Melanocyte of skin (primary cell): ENCODE measurements around the gene FNBP1L.

DNA sequence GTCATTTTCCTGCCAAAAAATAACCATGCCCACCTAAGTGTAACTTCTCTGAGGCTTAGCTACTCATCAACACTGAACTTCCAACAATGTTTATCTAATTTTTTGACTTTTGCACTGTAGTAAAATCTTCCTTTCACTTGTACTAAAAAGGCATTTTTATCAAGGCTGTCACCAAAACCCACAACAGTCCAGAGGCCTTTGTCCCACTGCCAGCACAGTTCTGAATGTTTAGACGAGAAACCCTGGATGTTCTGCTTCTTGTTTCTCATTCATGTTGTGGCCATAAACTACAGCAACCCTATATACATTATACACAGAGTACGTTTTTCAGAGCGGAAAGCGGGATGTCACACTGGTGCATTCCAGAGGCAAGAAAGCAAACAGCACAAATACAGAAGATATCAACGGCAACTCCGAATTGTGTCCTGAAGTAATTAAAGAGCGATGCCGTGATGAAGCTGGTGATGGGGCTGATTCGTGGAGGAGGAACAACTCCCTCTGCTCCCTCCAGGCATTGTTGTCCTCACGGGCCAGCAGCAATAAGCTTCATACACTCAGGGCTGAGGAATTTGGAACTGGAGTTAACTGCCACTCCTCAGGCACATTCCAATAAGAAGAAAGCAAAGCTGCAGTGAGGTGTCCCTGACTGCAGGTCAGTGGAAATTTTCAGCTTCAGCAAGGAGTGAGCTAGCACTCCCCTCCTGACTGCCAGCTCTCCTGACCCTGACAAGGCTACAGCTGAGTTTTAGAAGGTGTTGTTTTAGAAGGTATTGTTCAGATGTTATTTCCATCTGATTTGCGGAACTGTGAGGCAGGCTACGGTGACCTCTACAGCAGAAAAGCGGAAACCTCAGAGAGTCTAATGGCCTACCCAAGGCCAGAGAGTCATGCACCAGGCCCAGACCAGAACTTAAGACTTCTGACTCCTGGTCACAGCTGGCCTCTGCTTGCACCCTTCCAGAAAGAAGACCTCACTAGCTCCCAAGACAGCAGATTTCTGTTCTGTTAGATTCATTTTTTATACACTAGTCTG lies 149.0 kb downstream of the TGFBR3 start:
- CAGE, long polyA plus RNA, 2 experiments: no peak in any of the 2 experiments

GRCh38 chr1:91798049-91798687 lies 87.8 kb downstream of the TGFBR3 start:
- CAGE, long polyA plus RNA, 2 experiments: no peak in any of the 2 experiments

- CAGE, long polyA plus RNA, 2 experiments: no peak in any of the 2 experiments
These were observed 81.4 kb downstream of the TGFBR3 start for GRCh38 chr1:91804199-91805298.

DNA sequence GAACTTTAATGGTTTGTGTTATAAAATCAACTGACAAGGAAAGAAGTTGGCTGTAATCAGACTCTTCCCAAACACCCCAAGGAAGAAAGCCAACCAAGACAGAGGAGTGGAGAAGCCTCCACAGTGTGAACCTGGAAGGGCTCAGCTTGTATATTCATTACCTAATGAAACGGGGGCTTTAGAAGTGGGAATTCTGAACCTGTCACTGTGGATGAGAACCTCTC lies 70.2 kb downstream of the TGFBR3 start:
- CAGE, long polyA plus RNA, 2 experiments: no peak in any of the 2 experiments

DNA sequence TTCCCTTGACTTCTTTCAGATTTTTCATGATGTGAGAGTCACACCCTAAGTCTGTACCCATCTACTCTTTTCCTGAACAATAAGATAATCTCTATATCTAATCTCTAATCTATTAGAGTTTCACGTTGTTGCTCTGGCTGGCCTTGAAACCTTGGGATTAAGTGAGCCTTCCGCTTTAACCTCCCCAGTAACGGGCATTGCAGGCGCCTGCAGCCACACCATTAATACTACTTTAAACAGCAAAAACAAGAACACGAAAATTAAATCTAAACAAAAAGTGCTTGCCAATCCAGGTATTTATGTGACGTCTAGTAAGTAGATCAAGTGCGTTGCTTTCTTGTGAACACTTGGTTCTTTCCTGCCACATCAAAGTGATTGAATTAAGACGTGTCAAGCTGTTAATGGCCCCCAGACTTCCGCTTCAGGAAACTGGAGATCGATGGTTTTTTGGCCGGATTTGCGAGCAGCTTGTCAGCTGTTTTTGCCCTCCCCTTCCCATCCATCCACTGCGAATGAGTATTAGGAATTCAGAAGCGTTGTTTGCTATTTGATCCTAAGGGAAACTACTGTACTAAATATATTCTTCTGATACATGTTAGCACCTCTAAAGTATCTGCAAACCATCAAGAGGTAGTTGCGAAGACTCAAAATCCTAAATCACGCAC lies 791 bp upstream of the BRDT start:
- CAGE, long polyA plus RNA, 2 experiments: no peak in any of the 2 experiments

DNA sequence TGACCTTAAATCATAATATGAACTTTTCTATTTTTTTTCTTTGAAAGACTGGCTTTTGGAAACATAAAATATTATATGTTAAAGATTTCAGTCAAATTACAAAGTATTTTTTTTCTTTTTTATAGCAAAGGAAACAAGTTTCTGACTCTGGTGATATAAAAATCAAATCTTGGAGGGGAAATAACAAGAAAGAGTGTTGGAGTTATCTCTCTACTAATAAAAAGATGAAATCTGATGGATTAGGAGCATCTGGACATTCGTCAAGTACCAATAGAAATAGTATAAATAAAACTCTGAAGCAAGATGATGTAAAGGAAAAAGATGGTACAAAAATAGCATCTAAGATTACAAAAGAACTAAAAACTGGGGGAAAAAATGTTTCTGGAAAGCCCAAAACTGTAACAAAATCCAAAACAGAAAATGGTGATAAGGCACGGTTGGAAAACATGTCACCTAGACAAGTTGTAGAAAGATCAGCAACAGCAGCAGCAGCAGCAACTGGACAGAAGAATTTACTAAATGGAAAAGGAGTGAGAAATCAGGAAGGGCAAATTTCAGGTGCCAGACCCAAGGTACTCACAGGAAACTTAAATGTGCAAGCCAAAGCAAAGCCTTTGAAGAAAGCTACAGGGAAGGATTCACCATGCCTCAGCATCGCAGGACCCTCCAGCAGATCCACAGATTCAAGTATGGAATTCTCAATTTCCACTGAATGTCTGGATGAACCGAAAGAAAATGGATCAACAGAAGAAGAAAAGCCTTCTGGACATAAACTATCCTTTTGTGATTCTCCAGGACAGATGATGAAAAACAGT lies 40.8 kb upstream of the C1orf146 start:
- CAGE, long polyA plus RNA, 2 experiments: no peak in any of the 2 experiments

DNA sequence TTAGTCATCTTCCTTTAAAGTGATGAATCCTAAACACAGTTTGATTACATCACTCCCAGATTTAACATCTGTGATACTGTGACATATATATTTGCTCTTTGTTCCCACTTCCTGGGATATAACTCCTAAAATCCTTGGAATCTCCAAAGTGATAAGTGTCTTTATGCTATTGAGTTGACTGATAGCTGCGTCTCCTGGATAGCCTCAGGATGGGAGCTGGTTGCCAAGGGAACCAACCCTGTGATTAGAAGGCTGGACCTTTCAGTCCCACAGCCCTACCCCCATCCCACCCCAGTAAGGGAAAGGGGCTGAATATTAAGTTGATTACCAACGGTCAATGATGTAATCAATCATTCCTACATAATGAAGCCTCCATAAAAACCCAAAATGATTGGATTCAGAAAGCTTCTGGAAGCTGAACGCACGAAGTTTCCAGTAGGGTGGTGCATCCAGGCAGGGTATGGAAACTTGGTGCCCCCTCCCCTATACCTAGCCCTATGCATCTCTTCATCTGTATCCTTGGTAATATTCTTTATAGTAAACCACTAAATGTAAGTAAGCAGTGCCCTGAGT lies 21.4 kb downstream of the GLMN start:
- CAGE, long polyA plus RNA, 2 experiments: no peak in any of the 2 experiments

DNA sequence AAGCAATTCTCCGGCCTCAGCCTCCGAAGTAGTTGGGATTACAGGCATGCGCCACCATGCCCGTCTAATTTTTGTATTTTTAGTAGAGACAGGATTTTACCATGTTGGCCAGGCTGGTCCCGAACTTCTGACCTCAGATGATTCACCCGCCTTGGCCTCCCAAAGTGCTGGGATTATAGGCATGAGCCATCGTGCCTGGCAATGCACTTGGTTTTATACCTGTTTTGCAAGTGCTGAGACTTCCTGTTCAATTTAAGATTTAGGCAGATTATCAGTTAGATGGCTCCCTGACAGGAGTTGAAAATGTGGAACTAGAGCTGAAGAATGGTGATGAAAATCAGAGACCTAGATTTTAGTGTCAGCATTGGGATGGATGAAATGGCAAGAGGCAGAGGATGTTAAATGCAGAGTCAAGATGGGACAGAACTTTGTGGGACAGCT lies 60.6 kb downstream of the RPAP2 start:
- CAGE, long polyA plus RNA, 2 experiments: no peak in any of the 2 experiments

DNA sequence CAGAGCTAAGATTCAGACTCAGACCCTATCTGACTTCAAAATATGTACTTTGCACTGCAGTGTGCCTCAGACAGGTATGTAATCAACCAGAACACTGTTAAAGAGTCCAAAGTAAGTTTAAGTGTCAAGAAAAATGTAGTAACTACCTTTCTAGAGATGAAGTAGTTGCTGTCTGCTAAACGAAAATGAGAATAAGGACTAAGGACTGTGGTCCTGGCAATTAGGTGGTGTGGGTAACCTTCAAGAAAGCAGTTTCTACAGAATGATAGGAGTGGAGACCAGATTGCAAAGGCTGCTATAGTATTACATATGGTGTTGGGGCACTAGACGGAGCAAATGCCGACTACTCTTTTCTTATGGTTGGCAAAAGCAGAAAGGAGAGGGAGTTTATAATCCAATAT lies 61.2 kb downstream of the RPAP2 start:
- CAGE, long polyA plus RNA, 2 experiments: no peak in any of the 2 experiments

DNA sequence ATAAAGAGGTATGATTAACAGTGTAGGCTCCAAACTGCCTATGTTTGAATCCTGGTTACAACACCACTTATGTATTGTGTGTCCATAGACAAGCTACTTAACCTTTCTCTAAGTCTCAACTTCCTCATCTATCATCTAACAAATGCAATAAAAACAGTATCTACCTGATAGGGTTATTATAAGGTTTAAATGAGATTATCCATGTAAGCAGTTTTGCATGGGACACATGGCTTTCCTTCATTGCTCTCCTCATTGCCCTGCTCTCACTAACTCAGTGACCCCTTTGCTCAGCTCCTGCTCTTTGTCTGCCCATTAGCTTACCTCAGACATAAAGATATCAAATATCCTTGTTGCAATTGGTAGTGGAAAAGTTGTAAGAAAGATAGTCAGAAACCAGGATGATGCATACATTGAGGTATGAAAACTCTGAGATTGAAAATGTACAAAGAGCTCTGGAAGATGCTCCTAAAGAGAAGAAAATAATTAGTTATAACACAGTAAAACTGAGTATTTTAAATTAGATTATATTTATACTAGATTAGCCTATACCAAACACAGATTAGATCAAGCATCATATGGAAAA lies 89.8 kb downstream of the EVI5 start:
- CAGE, long polyA plus RNA, 2 experiments: no peak in any of the 2 experiments

- CAGE, long polyA plus RNA, 2 experiments: no peak in any of the 2 experiments
These were observed 4.1 kb downstream of the RPL5 start for GRCh38 chr1:92835625-92836651.

DNA sequence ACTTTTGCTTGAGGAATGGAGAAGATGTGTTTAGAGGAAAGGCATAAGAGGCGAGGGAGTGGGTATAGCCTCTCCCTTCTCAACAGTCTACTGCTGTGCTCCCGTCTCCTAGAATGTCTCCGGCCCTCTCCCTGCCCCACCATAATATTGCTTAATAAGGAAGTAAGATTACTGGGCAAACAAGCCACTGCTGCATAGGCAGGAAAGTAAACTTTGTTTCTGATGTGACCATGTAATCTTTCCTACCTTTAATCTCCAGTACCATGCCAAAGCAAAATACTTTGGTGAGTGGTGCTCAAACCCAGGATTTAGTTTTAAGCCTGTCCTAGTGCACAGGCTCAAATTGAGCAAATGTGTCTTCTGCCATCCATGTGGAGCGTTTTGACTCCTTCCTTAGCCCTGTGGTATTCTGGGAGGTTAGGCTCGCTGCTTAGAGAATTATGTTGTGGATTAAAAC lies 34.2 kb upstream of the DIPK1A start:
- CAGE, long polyA plus RNA, 2 experiments: no peak in any of the 2 experiments

DNA sequence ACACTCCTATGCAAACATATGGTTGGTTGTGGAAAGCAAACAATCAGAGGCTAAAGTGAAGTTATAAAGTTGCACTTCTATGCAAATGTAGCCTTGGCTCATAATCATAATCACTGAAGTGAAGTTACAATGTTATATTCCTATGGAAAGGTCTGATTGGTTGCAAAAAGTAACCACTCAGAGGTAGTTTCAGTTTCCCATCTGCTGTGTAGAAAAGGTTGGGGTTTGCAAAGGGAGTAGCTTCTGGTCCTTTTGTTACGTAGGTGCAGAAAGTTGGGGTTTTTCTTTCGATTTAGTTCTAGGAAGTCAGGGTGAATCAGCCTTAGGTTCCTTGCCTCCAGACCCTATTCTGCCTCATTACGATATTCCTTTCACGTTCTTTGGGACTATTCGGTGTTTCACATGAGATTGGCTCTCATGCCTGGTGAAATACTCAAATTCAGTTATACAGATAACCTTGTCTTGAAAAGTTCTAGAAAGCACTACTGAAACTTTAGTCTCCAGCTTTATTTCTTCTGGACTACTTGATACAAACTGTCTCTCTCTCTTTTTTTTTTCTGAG lies 36.6 kb upstream of the MTF2 start:
- CAGE, long polyA plus RNA, 2 experiments: no peak in any of the 2 experiments

- CAGE, long polyA plus RNA, 2 experiments: no peak in any of the 2 experiments
These were observed 31.1 kb downstream of the MTF2 start for GRCh38 chr1:93110138-93110710.

DNA sequence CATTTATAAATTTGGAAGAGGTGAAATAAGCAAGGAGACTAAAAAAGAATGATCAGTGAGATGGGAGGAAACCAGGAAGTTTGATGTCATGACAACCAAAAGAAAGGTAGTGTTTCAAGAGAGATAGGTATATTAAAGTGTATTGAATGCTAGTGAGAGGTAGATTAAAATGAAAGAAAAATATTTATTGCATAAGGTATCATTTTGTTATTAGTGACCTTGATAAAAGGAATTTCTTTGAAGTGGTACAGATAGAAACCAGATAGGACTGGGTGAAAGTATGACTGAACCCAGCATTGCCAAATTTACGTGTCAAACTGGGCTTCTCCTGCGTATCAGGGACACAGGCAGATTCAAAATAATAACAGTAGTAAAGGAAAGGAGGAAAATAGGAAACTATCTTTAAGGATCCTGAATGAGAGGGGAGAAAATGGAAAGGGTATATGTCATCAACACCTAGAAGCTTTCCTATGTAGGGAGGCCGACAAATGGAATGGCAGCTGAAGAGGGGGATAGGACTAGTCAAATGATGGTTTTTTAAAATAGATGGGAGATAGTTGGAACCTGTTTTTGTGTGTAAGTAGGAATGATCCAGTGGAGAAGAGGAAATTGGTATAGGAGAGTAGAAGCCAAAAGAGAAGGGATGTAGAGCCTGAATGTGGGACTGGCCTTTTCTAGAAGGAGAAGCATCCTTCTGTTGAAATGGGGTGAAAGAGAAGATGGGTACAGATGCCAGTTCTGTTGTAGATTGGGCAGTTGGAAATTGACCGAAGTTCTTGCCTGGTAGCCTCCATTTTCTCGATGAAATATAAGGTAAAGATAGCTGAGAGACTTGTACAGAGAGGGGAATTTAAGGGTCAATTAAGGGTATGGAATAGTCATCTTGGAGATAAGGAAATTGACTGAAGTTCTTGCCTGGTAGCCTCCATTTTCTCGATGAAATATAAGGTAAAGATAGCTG lies 48.8 kb downstream of the TMED5 start:
- CAGE, long polyA plus RNA, 2 experiments: no peak in any of the 2 experiments

- CAGE, long polyA plus RNA, 2 experiments: no peak in any of the 2 experiments
These were observed 72.7 kb downstream of the CCDC18 start for GRCh38 chr1:93253238-93253533.

GRCh38 chr1:93347352-93347843 lies 1.7 kb downstream of the DR1 start:
- CAGE, long polyA plus RNA, 2 experiments: no peak in any of the 2 experiments

DNA sequence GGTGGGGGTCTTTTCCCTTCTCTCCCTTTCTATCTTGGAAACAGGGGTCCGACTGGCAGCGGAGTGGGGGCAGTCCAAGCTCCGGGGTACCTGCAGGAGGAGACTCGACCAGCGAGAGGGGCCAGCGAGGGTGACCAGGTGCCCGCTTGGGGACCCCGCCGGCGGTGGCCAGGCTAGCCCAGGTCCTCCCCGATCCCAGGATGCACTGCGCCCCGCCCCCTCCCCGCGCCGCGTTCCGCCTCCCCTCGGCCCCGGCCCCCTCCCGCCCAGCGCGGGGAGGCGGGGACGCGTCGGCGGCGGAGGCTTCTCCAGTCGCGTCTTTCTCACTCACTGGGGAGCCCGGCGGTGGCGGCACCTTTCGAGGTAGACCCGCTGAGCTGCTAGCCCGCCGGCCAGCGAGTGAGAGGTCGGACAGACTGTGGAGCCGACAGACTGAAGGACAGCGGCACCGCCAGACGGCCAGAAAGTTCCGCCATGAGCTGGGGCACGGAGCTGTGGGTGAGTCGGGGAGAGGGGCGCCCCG lies at the start of gene FNBP1L:
FNBP1L (plus strand) TSS at position 311 of the 523 bp plus-strand sequence.
- CAGE, long polyA plus RNA, 2 experiments: no peak in any of the 2 experiments

- CAGE, long polyA plus RNA, 2 experiments: no peak in any of the 2 experiments
These were observed 98.6 kb downstream of the BCAR3 start for GRCh38 chr1:93582826-93583605.

DNA sequence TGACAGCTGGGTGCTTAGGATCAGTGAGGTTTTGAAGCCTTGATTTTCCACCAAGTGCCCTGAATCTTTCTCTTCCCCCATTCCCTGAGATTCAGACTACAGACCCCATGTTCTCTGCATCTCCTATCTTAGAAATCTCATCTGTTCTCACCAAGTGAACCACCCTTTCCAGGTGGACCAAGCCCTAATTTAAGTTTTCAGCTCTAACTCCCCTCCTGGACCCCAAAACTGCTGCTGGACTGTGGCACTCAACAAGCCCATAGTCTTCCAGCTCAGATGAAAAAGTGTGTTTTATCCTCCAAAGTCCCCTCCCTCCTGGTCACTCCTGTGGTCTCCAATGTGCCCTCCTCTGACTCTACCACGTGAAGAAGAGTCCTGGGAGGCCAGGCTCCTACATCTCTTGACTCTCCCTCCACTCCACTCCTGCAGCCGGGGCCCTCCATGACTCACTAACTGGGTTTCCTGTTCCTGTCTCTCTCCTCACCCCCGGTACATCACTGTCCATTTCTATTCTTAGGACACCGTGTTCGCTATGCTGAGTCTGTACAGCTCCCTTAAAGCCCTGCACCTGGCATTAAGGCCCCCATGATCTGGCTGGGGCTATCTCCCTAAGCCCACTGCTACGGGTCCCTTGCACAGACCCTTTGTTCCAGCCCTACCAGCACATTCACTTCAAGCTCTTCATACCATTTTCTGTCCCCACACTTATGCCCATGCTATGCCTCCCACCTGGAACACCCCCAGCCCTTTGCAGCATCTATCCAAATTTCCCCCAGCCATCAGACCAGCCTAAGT lies 93.5 kb downstream of the BCAR3 start:
- CAGE, long polyA plus RNA, 2 experiments: no peak in any of the 2 experiments